NB4 (cell line): Measurements from ENCODE around the genes PTPN12 and SEMA3C.

- RRBS = no CpG with 5 or more reads among the region's 3 CpGs
Measured at GRCh38 chr7:77410201-77410596, 6.0 kb downstream of the GSAP start.

GRCh38 chr7:77452815-77453190, 36.7 kb upstream of the GSAP start:
- RRBS = no CpG with 5 or more reads among the region's 3 CpGs

GRCh38 chr7:77536979-77537794, at the start of gene PTPN12:
PTPN12 (plus strand) TSS chr7:77537295.
- RRBS = 2% methylated on average over 24 of the region's 91 CpGs

GRCh38 chr7:77547104-77547849, 10.2 kb downstream of the PTPN12 start:
- RRBS = no CpG with 5 or more reads among the region's 2 CpGs

DNA sequence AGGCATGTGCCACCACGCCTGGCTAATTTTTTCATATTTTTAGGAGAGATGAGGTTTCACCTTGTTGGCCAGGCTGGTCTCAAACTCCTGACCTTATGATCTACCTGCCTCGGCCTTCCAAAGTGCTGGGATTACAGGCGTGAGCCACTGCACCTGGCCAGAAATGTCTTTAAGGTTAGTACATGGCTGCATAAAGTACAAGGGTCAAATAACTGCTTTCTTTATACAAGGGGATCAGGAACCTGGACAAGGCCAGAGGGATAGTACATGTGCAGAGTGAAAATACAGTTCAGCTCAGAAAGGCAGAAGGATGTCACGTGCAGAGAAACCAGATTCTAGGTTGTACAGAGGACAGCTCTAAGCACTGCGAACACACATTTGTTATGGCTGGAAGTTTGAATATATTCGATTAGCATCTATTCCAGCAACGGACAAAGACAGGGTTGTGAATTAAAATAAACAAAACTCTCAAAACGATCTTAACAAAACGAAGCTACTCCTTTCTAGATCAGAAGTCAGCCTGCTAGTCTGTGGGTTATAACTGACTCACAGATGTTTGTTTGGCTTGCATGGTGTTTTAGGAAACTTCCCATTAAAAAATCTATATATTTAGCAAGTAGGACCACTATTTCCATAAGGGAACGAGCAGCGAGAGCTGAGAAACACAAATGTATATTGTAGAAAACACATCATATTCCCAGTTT, 5.9 kb upstream of the RSBN1L start:
- RRBS = no CpG with 5 or more reads among the region's 11 CpGs

- RRBS = no CpG with 5 or more reads among the region's 6 CpGs
Measured at GRCh38 chr7:77711211-77711680, 15.0 kb downstream of the RSBN1L start.

DNA sequence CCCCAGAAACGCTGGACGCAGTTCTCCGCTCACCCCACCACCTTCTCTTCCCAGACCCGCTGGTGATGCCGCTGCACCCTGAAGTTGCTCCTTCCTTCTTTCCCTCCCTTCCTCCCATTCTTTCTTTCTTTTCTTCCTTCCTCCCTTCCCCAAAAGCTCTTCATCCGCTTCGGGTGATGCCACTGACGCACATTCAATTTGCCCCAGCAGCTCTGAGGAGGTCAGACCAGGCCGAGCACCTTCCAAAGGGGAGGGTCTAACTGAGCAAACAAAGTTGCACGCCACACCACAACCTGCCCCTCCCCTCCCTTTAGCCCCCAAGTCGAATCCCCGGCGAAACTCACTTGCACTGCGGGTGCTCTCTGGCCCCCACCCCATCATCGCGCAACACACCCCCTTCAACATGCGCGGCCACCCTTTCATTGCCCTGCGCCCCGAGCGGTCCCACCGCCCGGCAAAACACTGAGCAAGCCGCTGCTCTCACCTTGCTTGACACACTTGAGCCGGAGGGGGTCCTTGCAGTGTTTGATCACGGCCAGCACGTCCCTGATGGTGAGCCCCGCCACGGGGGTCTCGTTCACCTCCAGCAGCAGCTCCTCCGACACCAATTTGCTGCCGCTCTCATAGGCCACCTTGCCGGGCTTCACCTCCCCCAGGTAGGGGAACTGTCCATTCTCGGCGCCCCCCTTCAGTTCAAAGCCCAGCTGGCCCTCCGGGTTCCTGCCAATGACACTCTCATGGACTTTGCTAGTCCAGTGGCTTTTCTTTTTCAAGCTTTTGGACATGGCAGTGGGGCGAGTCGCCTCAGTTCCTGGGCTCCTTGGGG, 718 bp downstream of the MAGI2 start:
- RRBS = 57% methylated on average over 5 of the region's 38 CpGs

DNA sequence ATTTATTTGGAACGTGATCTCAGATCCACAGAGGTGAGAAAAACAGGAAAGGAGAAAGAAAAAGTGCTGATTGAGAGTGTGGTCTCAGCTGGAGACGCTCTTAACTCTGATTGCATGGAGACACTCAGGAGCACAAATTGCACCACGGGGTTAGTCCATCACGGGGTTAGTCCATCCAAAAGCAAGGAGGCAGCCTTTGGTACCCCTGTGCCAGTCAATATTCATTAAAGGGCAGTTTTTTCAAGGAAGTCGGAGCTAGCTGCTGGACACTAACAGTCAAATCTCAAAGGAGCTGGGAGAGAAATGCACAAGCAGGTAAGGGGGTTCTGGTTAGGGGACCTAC, 142.4 kb downstream of the GNAT3 start:
- RRBS = no CpG with 5 or more reads among the region's 5 CpGs

DNA sequence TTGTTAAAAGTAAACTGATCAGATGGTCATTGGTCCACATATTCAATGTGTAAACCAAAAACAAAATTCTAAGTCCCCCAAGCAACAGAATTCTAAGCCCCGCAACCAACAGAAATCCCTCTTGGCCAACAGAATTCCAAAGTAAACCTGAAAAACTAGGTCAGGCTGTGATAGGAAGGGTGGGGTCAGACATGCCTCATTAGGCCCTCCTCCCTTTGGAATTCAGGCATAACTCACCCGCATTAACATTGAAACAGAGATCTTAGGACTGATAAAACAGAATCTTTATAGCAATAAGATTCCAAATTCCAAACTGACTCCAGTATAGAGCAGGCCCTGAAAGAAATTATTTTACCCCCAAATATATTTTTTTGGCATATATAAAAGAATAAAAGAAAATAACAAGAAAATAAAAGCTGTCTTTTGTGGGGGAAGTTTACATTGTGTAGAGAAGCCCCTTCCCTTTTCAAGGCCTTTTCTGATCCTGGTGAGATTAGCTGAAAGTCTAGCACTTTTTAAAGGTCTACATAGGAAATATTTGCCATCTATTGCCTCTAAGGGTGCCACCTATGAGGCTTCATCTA, 30.6 kb downstream of the GNAT3 start:
- RRBS = no CpG with 5 or more reads among the region's 2 CpGs

GRCh38 chr7:80602146-80602630, 36.3 kb upstream of the CD36 start:
- RRBS = no CpG with 5 or more reads among the region's 4 CpGs

DNA sequence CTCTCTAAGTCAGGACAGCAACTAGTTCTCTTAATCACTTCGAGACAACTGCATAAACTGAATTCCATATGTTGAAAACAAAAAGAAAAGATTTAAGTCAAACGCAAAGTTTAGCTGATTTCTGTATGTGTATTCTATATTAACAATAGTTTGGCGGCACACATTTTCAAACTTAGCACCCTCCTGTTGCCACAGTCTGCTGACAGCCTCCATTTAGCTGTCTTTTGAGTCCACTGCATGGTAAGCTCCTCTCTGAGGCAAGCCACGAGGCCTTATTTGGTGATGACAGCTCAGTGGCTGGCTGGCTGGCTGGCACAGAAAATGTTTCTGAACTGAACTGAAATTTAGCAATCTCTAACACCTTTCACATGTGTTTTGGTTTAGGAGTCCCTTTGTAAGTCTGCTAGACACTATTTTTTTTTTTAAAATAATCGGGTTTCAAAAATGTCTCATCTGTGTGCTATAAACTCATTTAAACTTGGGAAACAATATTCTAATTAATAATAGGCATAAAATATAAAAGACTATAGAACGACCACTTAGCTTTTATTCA, 59.3 kb downstream of the SEMA3C start:
- RRBS = no CpG with 5 or more reads among the region's 6 CpGs

GRCh38 chr7:80869914-80870433, 48.9 kb downstream of the SEMA3C start:
- RRBS = no CpG with 5 or more reads among the region's 1 CpG

DNA sequence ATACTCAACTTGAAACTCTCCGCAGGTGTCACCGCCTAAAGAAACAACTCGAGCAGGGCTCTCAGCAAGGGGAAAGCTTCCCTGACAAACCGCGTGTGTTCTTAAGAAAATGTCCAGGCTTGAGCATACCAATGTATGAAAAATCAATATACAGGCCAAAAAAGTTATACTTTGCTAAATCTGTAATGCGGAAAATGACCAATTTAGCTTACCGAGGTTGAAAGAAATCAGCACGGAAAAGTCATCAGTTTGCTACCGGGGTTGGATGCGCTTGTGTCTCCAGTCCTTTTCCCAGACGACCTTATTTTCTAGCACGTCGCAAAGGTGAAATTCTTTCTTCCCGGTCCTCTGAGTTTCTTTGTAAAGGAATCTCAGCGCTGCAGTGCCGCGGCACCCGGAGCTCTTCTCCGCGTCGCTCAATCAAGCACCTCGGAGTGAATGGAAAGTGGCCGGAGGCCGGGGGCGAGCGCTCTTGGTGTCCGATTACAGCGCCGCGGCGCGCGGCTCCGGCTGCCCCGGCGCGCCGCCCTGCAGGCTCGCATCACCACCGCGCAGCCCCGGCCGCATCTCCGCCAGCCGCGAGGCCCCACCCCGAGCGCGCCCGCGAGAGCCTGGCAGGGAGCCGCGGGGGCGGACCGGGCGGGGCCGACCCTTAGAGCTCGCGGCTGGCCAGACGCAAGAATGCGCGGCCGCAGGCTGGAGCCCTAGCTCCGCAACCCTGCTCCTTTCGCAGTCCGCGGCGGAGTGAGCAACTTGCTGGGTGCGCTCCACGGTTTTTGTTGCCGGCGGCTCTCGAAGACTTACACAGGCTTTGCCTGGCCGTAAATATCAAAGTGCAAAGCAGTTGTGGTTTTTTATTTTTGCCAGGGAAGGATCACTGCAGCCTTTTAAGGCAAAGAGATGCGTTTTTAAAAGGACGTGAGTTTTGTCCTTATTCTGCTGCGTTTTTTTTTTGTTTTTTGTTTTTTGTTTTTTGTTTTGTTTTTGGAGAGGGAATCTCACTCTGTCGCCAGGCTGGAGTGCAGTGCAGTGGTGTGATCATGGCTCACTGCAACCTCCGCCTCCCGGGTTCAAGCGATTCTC, at the start of gene SEMA3C:
Gene SEMA3C, minus strand, starts transcription at position 436 of the 1,083 bp plus-strand sequence.
- RRBS = 2% methylated on average over 41 of the region's 81 CpGs

DNA sequence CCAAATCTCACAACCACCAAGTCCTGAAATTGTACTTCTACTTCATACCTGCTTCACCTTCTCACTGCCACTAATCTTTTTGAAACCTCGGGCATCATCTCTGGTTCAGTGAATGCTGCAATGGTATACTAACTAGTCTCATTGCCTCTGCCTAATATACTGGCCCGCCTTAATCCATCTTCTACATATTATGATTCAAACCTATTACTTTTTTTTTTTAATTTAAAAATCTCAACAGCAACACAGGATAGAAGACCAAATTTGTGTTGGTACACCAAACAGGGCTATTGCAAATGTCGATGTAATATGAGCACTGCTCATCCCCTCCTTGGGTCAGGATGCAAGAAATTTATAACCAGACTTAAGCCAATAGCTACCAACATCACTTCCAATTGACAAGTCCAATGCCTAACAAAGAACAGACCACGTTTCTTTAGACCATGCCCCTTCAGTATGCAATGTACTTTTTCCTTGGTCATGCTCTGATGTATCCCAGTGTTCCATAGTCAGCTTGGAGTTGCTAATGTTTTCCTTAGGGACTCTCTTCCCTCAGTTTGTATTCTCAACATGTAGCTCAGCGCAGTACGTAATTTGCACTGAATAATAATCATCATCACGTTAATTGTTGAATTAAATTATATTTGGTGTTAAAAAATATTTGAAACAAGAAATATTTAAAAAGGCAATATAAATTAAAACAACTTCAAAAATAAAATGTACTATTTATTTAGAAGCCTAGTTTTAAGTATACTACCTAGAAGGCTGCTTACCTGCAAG, 7.9 kb downstream of the CACNA2D1 start:
- RRBS = no CpG with 5 or more reads among the region's 7 CpGs

- RRBS = no CpG with 5 or more reads among the region's 11 CpGs
Measured at GRCh38 chr7:82955583-82956192, 207.0 kb downstream of the PCLO start.

DNA sequence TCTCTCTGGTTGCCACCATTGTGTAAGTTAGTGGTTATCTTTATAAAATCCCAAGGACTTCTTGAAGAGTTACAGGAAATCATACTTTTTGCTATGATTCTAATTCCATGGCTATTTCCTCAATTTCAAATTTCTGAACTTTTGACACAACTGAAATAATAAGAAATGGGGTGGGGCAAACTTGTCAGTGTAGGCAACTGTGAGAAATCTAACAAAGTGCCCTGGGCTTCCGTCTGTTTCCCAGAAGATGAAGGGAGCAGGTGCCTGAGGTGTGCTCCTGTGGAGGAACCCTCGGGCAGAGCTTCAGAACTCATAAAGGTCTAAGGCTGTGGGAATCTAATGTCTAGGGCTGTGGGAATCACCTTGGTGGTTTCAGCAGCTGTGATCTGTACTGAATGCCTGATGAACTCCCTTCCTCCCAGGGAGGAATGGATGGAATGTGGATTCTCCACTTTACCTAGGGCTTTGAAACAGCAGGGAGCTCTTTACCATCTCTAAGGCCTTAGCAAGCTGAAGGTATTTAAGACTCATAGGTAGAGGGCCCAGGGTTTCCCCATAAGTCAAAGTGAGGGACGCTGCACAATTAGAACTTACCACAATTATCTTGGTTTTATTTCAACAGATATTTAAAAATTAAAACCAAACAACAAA, 35.9 kb upstream of the SEMA3E start:
- RRBS = no CpG with 5 or more reads among the region's 3 CpGs

GRCh38 chr7:84582751-84583041, 388.1 kb upstream of the SEMA3A start:
- RRBS = no CpG with 5 or more reads among the region's 3 CpGs

- RRBS = 92% methylated on average over 4 of the region's 20 CpGs
Measured at GRCh38 chr7:84940049-84940338, 246.9 kb downstream of the SEMA3D start.

- RRBS = no CpG with 5 or more reads among the region's 18 CpGs
Measured at GRCh38 chr7:85184809-85185372, 2.0 kb downstream of the SEMA3D start.

DNA sequence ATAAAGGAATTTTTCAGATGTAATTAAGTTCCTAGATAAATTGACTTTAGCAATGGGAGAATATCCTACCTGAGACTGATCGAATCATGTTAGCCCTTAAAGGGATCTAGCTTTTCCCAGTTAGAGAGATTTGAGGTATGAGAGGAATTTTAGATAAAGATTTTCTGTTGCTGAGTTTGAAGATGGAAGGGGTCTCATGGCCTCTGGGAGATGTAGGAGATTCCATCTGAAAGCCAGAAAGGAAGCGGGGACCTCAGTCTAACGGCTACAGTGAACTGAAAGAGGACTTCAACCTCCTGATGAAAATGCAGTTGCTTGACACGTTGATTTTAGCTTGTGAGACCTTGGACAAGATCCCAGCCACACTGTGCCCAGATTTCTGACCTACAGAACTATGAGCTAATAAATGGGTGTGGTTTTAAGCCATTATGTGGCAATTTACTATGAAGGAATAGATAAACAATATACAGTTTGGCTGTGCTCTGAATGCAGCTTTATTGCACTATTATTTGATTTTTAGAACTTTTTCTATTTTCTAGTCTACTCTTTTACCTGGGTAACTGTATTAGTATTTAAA, 342.3 kb upstream of the SEMA3D start:
- RRBS = no CpG with 5 or more reads among the region's 4 CpGs